ENCODE measurements around the gene MYO7B.

- RRBS, result 45% methylated on average over 6 of the region's 17 CpGs
Measured at GRCh38 chr2:127535193-127535971, at the start of gene MYO7B. Gene MYO7B, plus strand, starts transcription at chr2:127535683.

GRCh38 chr2:127536819-127537173, 1.3 kb downstream of the MYO7B start:
- RRBS, result no CpG with 5 or more reads among the region's 5 CpGs

DNA sequence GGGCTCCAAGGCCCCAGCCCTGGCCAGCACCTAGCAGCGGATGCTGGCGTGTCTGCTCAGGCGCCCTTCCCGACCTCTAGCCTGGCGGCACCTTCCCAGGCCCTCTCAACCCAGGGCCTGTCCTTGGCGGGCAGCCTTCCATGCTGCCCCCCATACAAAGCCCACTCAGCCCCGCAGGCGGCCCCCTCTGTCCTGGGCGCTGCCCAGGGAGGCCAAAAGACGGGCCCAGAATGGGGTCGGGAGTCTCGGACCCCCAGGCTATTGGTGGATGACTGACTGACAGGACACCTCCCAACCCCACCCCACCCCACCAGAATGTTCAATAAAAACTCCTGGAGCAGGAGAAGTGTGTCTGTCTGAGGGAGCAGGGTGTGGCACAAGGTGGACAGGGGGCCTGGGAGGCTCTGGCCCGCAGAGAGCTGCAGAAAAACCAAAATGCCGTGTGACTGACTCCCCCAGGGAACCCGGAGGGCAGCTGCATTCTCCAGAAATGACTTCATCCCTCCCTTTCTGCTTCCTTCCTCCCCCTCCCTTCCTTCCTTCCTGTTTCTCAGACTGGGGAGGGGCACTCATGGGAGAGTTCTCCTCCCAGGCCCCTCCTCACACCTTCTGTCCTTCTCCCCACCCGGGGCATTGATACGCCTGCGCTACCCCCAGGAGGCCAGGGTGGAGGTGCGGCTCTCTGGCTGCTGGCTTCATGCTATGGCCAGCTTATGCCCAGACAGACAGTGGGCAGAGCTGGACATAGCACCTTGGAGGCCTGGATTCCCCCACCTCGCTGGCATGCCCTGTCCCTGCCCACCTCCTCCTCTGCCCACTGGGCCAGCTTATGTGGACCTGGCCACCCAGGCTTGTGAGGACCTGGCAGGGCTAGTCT, 8.3 kb upstream of the GPR17 start:
- RRBS, result no CpG with 5 or more reads among the region's 20 CpGs

- RRBS, result no CpG with 5 or more reads among the region's 6 CpGs
Measured at GRCh38 chr2:127644525-127644724, 1.5 kb upstream of the GPR17 start.

DNA sequence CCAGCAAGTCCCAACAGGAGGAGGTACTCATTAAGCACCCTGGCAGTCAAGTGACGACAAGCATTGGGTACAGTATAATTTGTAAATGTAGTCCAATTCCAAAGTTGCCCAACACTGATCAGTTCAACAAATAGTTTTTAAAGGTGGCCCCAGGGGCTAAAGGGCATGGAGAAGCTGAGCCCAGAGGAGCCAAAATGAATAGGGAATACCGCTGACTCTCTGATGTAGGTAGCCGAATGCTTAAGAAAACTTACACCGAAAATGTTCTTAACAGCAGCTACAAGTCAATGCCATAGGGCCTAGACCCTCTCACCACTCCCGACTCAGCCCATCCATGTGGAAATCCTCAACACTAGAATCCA, 9.9 kb downstream of the LIMS2 start:
- RRBS, result no CpG with 5 or more reads among the region's 5 CpGs

GRCh38 chr2:127737769-127738703, 36.7 kb downstream of the SFT2D3 start:
- RRBS, result no CpG with 5 or more reads among the region's 3 CpGs

GRCh38 chr2:127809989-127810522, 915 bp downstream of the WDR33 start:
- RRBS, result no CpG with 5 or more reads among the region's 8 CpGs

GRCh38 chr2:127893393-127894019, 7.8 kb upstream of the AMMECR1L start:
- RRBS, result 27% methylated on average over 2 of the region's 7 CpGs

DNA sequence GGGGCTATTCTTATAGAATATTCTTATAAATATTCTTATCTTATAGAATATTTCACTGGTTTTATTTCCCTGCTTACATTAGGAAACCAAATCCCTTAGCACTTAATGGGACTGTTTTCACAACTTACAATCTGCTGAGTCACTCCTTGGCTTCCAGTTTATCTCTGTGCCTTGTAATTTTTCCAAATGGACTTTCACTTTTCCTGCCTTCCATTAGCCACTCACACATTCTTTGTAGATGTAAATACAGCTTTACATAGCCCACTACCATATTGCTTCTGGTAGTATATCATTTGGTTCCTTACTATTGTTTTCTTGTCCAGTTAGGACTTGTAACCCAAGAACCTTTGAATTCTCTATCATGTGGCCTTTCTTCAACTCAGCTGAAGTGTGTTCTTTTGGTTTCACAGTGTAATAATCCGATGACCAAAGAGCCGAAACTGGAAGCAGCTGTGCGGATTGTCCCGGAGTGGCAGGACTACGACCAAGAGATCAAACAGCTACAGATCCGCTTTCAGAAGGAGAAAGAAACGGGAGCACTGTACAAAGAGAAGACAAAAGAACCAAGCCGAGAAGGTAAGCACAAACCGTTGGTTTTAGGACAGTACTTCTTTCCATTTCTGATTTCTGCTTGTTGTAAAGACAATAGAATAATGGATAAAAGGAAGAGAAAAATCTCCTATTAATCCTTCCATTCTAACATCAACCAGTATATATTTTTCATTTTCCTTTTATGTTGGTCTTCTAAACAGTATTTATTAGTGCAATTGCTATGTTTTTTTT, 96.2 kb downstream of the UGGT1 start:
- RRBS, result no CpG with 5 or more reads among the region's 9 CpGs

DNA sequence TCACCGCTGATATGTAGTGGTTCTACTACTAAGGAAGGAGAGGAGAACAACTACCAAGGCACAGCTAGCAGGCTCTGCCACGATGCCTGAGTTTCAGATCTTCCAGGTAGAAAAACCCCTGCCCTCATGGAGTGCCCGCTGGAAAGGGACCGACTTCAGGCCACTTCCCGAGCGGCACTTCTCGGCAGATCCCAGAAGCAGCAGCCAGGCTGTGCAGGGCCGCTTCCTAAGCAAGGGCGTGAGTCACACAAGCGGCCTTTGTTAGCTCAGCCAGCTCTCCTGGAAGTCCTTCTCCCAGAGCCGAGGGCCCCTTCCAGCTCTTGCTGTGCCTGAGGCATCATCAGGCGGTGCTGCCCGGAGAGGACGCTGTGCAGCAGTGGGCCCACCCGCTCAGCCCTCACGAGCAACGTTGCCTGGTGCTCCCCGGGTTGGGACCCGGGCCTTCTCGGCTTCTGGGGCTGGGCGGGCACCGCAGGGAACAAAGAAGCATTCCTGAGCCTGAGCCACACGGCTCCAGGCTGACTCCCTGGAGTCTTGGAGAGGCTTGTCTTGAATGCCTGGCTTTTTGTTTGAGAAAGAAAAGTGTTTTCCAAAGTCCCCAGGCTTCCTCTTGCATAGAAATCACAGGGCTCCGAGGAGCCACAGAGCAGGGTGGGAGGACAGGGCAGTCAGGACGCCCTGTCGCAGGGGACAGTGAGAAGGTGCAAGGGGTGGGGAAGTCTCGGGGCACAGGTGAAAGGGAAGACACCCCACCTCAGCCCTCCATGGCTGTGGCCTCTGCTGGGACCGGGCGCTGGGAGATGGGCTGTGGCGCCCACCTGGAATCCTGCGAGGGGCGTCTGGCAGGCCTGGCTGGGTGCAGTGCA, 57.9 kb downstream of the HS6ST1 start:
- RRBS, result 66% methylated on average over 6 of the region's 32 CpGs

- RRBS, result 98% methylated on average over 1 of the region's 12 CpGs
Measured at GRCh38 chr2:128322793-128323124, 4.1 kb upstream of the HS6ST1 start.

DNA sequence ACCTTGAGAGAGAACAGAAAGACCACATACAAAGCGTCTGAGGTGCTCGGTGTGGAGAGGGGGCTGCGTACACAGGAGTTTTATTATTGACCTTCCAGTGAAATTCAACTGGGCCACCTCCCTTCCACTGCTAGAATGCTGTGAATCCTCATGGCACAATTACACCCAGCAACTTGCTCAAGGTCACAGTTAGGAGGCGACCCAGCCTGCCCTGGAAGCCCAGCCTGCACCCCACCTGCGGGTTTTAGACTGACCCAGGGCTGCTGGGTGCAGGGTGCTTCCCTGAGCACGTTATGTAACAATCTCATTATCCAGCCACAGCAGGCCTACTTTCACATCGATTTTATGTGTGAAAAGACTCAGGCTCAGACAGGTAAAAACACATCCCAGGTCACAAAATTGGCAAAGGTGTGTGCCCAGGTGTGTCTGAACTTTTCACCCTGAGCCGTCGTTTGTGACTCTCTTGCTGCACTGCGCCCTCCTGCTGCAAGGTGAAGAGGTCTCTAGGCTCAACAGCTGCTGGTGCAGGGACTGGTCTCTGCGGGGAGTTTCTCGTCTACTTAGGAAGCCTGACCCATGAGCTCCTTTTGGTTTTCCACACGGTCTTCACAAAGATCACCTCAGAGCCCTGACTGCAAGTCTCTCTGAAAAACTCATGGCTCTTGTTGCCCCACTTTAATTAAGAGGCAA, 668.2 kb upstream of the HS6ST1 start:
- RRBS, result no CpG with 5 or more reads among the region's 13 CpGs

DNA sequence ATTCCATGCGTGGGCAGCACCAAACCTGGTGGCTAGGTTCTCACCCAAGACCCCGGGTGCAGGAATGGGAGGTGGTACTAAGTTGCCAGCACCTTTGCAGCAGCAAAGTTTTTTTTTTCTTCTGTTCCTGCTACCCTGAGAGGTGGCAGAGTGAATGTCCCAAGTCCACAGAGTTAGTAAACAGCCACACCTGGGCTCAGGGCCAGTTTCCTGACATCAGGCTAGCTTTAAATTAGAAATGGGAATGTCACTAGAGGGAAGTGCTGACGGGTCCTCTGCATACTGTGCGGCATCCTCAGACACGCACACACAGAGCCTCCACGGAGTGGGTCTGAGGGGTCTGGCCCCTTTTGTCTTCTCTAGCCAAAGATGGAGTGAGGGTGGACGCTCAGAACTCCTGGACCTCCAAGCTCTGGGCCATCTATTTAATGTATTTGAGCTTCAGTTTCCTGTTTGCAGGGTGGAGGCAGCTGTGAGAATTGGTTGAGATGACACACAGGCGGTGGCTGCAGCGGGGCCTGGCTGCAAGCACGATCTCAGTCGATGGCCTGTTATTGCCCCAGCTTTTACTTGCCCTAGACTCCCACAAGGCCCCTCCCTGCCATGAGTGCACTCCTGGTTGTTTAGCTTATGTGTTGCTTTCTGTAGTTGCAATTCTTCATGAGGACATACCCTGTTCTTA, 751.3 kb upstream of the HS6ST1 start:
- RRBS, result no CpG with 5 or more reads among the region's 11 CpGs

GRCh38 chr2:129318635-129319261, 660.7 kb upstream of the RAB6C start:
- RRBS, result 52% methylated on average over 2 of the region's 22 CpGs

DNA sequence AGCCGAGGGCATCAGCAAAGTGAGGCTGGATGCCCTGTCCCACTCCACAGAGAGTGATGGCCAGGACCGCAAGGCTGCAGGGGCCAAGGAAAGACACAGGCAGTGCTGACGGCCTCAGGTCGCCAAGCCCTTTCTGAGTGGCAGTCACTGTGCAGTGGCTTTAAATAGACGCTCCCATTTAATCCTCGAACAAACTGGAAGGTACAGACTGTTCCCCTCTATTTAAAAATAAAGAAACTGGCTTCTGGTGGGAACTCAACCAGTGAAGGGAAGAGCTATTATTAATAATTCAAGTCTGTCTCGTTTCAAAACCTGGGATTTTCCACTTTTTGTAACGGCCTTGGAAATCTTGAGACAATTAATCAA, 644.7 kb upstream of the RAB6C start:
- RRBS, result no CpG with 5 or more reads among the region's 8 CpGs

GRCh38 chr2:129607101-129607488, 372.4 kb upstream of the RAB6C start:
- RRBS, result no CpG with 5 or more reads among the region's 5 CpGs

- RRBS, result 38% methylated on average over 7 of the region's 30 CpGs
Measured at GRCh38 chr2:129827222-129828143, 152.0 kb upstream of the RAB6C start.

GRCh38 chr2:129938868-129939561, 40.5 kb upstream of the RAB6C start:
- RRBS, result no CpG with 5 or more reads among the region's 7 CpGs

DNA sequence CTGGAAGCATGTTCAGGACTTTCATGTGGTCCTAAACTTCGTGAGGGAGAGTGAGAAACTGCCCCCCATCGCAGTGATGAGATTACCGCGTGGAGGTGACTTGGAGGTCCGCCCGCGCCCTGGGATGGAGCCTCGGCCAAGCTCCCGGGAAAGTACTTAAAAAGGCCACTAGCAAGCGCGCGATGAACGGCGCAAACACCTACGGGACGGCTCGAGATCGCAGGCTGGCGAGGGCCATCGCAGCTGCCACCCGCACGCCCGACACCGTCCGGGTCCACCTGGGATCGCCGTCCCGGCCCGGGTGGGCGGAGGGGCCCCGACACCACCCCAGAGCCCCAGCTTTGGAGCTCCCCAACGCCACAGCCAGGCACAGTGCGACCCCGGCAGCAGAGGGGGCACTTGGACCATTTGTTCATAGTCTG, 53.6 kb downstream of the CCDC115 start:
- RRBS, result 65% methylated on average over 15 of the region's 34 CpGs

GRCh38 chr2:130336944-130337815, 4.8 kb downstream of the CCDC115 start:
- RRBS, result no CpG with 5 or more reads among the region's 30 CpGs